Bronchus fibroblast of lung (primary cell): ENCODE results near the gene RAB10.

DNA sequence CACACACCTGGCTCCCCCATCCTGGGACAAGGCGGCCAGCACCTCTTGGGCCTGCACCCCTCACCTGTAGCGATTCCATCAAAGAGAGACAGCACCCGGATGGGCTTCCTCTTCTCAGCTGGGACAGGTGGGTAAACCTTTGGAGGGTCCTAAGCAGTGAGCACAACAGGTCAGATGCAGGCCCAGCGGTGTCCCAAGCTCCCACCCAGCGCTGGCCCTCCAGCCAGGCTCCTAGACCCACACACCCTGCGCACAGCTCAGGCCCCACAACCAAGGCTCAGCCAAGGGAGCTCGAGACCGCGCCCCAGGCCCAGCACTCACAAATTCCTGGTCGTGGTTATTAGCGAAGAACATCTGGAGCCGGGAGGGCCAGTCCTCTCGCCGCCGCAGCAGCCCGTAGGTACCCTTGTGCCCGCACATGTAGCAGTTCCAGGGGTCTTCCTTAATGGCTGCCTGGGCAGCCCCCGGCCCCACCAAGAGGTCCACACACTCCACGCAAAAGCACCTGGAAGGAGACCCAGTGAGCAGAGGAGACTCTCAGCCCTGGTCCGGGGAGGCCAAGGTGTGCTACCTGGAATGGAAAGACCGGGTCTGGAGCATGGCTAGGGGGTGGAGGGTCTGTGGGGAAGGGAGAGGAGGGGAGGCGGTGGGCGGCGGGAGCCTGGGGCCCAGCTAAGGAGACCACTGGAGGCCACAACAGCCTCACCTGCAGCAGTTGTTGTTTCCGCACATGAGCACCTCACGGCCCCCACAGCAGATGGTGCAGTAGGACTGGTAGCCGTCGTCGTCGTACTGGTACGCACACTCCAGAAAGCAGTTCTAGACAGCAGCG, 75.7 kb upstream of the POMC start:
- RAMPAGE, long total RNA = no peak

DNA sequence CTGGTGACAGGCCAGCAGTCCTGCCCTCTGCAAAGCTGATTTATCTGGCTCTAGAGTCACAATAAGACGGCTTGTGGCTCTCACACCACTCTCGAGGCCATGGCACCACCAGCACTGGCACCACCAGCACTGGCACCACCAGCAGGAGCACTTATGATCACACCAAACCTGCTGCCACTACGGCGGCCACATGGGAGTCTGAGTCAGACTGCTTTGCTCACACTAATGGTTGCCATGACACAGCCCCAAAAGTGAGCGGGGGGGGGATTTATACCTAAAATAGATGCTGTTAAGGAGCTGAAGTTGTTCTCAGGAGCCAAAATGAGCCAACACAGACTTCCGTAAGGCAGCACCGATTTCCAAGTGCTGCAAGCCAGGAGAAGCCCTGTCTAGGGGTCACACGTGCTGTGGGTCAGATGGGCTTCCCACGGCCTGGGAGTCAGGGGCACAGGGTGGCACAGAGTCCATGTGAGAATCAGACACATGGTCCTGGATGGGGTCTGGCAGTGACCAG, 16.8 kb downstream of the DNMT3A start:
- RAMPAGE, long total RNA = no peak

DNA sequence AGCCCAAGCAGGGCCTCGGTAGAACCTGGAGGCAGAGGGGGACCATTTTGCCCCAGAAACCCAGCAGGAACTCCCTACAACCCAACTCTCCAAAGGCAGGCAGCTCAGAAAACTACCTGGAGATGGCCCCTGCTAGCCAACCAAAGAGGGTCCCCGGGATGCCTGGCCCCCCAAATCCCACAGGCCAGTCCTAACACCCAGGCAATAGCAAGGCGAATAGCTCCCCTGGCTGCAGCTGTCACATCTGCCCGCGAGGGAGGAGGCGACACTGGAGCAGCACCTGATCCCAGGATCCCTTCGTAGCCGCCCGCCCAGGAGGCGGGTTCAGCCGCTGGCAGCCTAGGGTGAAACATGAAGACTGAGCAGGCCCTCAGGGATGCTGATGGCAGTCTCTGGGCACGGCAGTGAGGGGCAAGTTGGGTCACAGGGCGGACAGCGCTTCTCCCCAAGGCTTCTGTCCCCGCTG, 2.1 kb downstream of the DNMT3A start:
- RAMPAGE, long total RNA = no peak

DNA sequence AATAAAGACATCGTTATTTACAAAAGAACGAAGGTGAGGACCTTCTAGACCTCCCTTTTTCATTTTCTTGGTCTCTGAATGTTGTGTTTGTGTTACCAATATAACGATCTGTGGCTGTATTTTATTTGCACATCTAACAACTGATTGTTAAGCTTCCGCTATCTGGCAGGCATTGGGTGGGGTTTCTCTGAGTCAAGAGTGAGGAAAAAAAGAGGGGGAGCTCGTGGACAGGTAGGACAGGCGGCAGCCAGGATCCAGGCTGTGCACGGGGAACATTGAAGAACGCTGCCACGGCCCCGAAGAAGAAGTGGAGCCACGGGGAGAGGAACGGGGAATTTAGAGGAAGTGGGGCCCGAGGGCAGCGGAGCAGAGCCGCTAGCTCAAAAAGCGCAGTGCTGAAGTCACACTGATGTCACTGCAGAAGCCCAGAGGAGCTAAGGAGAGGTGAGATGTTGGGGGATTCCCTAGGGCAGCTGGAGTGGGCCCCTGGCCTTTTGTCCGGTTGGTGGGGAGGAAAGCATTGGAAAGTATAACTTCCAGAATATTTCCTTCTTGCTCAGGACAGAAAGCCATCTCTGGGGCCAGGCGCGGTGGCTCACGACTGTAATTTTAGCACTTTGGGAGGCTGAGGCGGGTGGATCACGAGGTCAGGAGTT, 20.9 kb upstream of the DNMT3A start:
- RAMPAGE, long total RNA = no peak

DNA sequence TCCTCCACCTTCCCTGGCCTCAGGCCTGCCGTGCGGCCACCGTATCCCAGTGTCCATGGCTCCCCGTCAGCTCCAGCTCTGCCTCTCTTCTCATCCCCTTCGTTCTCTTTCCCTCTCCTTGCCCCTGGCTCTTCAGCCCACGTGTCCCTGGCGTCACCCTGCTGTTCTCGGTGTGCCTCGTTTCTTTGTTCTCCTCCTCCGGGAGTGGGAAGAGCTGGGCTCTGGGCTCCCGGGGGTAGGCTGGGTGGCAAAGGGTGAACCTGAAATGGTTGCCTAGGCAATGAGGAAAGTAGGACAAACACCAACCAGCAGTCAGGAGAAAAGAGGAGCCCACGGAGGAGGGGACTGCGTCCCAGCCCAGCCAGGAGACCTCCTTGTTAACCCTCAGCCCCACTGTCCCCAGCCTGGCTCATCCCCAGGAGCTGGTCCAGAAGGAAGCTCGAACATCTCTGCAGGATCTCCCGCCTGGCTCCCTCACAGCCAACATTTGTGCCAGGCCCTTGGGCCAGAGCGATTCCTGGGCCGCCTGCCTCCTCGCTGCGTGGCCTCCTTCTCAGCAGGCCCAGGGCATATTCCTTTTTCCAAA, 30.8 kb upstream of the DNMT3A start:
- RAMPAGE, long total RNA = no peak

DNA sequence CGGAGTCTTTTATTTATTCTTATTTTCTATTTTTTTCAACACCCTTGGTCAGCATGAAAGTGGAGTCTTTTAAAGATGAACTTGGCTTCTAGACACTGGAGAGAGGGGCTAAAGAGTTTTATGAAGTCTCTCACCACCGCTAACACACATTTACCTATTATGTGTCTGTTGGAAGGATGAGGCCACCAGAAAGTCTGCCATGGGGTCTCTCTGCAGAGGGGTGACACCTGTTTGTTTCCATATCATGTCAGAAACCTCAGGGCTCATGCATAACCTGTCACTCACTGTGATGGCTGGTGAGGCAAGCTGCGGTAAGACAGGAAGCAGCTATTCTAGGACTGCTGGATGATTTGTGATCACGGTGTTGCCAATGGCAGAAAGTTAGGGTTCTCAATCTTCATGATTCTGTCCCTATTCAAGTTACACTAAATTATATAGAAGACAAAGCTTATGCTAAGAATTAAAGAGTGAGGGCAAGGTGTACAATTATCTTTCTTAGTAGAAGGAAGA, 60.8 kb upstream of the DNMT3A start:
- RAMPAGE, long total RNA = no peak

DNA sequence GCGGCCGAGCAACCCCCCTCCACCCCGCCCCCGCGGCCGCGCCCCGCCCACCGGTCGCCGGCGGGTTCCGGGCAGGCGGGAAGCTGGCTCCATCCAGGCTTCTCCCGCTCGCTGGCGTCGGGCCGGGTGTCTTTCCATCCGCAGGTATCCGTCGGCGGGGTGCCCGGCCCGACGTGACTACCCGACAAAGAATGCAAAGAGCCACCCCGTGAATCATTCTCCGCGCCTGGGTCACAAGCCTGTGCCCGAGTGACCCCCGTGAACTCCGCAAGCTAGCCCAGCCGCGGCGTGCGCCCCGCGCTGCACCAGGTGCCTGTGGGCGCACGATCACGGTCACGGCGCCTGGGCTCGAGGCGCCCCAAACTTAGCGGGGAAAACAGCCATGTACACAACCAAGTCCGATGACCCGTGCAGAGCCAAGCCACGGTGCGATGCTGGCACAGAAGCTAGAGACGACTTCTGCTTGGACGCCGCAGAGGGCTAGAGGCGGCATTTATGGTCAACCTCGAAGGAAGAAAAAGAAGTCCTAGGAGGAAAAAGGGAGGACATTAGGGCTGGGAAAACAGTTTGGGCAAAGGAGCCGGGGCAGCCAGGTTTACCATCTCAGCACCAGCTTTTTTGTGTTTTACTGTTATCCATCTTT, 432 bp upstream of the DTNB start:
- RAMPAGE, long total RNA = no peak

GRCh38 chr2:26001765-26002359, 19.6 kb upstream of the KIF3C start:
- RAMPAGE, long total RNA = no peak

DNA sequence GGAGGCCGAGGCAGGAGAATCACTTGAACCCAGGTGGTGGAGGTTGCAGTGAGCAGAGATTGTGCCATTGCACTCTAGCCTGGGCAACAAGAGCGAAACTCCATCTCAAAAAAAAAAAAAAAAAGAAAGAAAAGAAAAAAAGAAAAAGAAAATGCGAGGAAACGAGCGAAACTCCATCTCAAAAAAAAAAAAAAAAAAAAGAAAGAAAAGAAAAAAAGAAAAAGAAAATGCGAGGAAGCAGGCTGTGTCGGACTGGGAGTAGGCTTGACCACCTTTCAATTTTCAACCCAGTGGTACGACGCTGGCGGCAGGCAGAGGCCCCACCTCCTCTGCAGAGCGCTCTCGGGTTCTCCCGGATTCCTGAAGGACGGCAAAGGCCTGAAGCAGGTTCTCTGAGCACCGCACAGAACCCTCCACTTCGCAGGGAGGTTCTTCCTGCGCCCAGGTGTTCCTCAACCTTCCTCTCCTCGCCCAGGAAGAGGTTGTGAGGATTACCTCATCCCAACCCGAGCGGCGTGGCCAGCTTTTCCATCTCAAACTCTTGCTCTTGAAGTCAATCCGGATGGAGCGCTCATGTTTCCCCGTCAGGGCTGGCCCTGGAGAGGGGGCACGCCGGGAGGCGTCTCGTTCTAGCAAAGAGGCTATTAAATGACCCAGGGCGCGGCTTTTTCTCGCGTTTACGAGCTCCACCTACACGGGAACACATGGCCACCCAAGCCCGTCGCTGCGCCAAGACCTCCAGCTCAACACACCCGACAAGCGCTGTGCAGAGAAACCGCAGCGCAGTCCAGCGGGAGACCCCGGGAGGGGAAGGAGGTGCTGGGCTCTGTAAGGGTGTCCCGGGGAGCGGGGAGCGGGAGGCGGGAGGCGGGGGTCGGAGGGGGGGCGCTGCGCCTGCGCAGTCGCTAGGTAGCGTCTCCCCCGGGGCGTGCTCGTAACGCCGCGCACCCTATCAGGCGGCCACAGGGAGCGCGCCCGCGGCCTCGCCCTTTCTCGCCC, 659 bp upstream of the RAB10 start:
- RAMPAGE, long total RNA = no peak

DNA sequence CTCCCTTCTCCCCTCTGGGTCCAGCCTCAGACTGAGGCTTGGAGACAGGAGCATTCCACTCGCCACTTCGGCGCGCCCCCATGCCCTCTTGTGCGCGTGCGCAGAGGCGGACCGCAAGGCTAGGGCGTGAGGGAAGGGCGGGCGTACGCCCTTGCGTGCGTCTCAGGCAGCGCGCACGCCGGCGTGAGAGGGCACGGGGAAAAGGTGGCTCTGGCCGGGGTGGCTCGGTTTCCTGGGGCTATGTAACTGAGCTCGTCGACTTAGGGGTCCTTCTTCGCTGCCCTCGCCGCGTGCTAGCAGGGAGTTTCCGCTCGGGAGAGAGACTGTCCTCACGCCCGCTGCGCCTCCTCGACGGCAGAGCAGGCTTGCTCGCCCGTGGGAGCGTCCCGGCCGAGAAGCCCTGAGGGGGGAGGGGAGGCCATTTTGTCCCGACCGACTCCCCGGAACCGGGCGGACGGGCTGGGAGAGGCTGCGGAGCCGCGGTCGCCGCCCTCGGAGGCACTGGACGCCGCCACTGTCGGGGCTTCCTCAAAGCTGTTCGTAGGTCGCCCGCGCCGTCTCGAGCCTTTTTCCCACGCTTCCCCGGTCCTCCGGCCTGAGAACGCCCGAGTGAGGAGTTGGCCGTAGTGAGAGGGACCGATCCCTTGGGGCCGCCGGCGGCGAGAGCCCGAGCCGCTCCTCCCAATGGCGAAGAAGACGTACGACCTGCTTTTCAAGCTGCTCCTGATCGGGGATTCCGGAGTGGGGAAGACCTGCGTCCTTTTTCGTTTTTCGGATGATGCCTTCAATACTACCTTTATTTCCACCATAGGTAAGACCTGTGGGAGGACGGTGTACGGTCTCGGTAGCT, at the start of gene RAB10:
Gene RAB10, plus strand, starts transcription at position 160 of the 850 bp plus-strand sequence.
- RAMPAGE, long total RNA = start-site peak on the plus strand centred at position 189 of the sequence, 32 bp wide, 2,399 and 914 reads in 2 replicates

- RAMPAGE, long total RNA = no peak
These were observed 1.5 kb downstream of the RAB10 start for GRCh38 chr2:26035210-26035907.

- RAMPAGE, long total RNA = no peak
These were observed 23.4 kb downstream of the RAB10 start for GRCh38 chr2:26057007-26057878.

DNA sequence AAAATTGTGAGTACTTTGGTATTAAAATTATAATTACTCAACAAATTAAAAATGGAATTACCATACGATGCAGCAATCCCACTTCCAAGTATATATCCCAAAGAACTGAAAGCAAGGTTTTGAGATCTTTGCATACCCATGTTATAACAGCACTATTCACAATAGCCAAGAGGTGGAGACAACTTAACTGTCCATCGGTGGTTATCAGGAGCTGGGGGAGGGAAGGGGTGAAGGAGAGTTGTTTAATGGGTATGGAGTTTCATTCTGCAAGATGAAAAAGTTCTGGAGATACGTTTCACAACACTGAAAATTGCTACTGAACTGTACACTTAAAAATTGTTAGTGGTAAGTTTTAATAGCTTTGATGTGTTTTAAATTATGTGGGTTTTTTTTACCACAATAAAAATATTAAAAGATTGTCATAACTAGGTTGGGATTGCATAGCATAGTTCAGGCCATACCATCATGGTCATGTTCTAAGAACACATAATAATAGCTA, 25.7 kb downstream of the RAB10 start:
- RAMPAGE, long total RNA = no peak

GRCh38 chr2:26255830-26256461, 11.2 kb downstream of the HADHB start:
- RAMPAGE, long total RNA = no peak

GRCh38 chr2:26456363-26457156, 54.8 kb downstream of the DRC1 start:
- RAMPAGE, long total RNA = no peak

DNA sequence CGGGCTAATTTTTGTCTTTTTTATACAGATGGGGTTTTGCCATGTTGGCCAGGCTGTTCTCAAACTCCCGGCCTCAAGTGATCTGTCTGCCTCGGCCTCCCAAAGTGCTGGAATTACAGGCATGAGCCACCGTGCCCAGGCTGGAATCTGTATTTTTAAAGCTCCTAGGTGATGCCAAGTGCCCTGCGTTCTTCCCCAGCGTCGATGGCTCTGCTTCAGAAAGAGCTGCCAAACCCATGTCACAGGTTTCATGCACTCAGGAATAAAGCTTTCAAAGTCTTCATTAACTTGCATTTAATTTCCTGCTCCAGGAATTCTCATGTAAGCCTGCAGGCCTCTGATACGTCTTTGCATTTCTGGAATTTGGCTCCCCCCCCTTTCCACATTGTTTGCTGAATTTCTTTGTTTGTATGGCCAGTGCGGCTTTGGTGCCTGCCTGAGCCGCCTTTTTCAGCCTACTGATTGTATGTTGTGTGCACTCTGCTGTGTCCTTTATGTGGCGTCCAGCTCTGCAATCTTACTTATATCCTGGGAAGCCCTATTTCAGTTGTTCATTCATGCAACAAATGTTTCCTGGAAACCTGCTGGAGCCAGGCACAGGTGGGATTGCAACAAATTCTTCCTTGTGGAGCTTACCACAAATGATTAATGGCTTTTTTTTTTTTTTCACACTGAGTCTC, 62.8 kb downstream of the OTOF start:
- RAMPAGE, long total RNA = no peak

DNA sequence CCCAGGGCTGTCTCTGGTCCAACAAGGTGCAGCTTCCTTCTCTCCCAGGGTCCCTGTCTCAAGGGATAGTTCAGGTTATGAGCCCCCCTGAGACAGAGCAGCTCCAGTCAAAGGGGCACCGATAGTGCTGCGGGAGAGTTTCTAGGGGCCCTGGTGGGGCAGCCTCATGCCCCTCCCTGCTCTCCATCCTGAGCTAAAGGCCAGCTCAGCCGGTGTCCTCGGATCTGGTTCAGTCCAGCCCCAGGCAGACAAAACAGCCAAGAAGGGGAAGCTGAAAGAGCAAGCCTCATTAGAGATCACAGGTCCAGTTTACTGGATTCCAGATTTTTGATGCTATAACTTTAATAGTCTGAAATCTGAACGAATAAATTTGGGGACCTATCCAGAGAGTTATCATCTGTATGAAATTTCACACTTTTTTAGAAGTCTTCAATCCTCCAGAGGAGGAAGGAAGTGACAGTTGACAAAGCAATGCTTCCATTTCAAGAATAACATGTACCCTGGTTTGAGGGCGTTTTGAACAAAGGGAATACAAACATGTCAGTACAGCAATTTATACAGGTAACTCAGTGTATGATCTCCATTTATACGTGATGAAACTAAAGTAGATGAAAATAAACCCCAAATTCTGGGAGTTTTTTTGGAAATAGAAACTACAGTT, 36.4 kb downstream of the FAM166C start:
- RAMPAGE, long total RNA = no peak

GRCh38 chr2:26693238-26693793, 794 bp downstream of the KCNK3 start:
- RAMPAGE, long total RNA = no peak

GRCh38 chr2:26736447-26736865, 27.6 kb upstream of the SLC35F6 start:
- RAMPAGE, long total RNA = no peak

- RAMPAGE, long total RNA = no peak
These were observed 47.8 kb upstream of the MAPRE3 start for GRCh38 chr2:26922657-26923093.